Karpas-422 (cell line): ENCODE measurements around a stretch of chr1.

- PRO-cap = no peak
- RAMPAGE, long total RNA = no peak
Observed at GRCh38 chr1:248848924-248850241, 9.5 kb downstream of the ZNF692 start.

GRCh38 chr1:248919181-248919380 is 13.0 kb downstream of the PGBD2 start:
- PRO-cap = no peak
- RAMPAGE, long total RNA = no peak